Gastroesophageal sphincter (tissue), 4 donors: Measurements from ENCODE around the gene TNRC6C.

DNA sequence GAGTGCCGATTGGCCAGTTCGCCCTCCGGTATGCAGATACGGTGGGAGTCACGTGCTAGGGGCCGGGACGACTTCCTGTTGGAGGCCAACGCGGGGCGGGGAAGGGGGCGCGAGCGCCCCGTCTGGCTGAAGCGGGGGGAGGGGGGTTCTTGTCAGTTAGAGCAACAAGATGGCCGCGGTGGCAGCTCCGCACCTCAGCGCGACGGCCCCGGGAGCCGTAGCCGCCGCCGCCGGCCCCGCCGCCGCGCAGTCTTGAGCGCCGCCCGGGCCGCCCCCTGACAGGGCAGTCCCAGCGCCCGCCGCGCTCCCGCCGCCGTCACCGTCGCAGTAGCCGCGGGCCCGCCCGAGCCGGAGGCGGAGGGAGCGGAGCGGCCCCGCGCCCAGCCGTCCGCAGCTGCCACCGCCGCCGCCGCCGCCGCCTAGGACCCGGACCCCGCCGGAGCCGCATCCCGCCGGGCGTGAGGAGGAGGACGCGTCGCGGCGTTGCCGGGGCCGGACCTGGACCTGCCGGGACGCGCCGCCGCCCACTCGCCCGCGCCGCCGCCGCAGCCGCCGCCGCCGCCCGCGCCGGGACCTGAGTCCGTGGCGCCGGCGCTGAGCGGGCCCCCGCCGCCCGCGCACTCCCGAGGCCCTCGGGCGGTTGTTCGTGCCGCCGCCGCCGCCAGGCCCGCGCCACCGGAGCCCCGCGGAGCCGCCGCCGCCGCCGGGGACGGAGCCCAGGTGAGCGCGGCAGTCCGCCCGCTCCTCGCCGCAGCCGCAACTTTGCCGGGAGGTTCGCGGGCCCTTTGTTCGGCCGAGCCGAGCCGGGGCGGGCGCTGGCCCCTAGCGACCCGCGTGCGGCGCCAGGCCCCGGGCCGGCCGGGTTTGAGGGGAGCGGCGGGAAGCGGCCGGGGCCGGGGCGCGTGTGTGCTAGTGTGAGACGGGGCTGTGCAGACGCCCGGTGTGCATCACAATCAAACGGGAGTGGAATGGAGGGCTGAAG lies at the start of gene TNRC6C:
Gene TNRC6C, plus strand, starts transcription at position 155 of the 982 bp plus-strand sequence.
- PRO-cap: bidirectional peak, plus-strand start at position 159 of the sequence, minus-strand start outside the sequence; bidirectional peak, plus-strand start at position 327 of the sequence, minus-strand start at position 254 of the sequence; unidirectional peak, minus-strand start at position 576 of the sequence; unidirectional peak, minus-strand start at position 764 of the sequence; unidirectional peak, minus-strand start at position 916 of the sequence
- RAMPAGE, long total RNA, 4 experiments: no peak in any of the 4 experiments

GRCh38 chr17:78018257-78018643 lies 59.7 kb downstream of the TNRC6C start:
- PRO-cap: no peak
- RAMPAGE, long total RNA, 4 experiments: no peak in any of the 4 experiments

DNA sequence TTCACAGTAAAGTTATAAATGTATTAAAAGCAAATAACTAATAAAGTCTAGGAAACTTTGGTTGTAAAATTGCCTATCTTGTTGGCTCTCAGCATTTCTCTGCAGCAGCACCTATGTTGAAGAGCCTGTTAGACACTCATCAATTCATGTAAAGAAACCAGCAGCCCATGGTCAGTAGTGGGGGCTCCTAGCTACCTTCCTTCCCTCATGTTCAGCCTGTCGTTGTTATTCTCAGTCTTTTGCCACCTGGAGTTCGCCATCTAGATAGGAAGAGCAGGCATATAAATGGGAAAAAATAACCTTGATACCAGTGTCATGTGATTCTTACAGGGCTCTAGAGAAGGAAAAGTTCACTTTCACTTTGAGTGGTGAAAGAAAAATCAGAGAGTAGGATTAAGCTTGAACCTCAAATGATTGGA lies 39.2 kb downstream of the TMC6 start:
- PRO-cap: no peak
- RAMPAGE, long total RNA, 4 experiments: no peak in any of the 4 experiments

GRCh38 chr17:78113393-78113801 lies 15.2 kb downstream of the TMC6 start:
- PRO-cap: no peak
- RAMPAGE, long total RNA, 4 experiments: no peak in any of the 4 experiments

DNA sequence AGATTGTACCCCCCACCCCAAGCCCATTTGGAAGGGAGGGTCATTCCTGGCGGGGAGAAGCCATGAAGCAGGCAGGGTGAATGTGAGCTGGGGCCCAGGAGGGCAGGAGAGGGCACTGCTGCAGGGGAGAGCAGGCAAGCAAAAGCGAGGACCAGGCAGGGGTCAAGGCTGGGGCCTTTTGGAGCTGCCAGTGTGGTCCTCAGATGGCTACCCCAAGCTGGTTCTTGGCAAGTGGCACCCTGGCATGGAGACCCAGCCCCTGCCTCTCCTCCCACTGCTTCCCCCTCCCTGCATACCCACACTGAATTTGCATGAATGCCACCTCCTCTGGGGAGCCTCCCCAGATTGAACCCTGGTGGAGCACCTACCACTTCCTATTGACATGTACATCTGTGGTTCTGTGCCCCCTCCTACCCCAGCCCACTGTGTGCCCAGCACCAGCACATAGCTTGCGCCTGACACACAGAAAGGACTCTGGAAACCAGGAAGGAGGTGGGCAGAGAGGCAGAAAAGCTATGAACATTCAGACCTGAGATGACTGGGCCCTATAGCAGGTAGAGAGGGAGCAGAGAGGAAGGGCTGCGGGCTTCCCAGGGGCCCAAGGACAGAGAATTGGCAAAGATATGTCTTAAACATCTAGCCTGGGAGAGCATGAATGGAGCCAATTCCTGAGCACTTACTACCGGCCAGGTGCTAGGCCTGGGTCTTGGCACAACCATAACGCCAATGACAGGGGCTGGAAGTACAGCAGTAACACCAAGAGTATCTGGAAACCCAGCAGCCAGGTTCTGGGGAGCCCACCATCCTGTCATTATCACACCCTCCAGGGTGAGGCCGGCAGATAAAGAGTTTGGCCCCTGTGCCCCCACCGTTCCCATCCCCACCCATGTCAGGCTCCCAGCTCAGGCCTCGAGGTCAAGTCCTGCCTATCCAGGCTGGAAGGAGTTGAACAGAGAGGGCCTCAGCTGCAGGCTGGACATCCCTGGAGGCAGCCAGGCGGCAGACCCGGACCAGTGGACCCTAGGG lies 759 bp upstream of the TMC8 start:
- PRO-cap: no peak
- RAMPAGE, long total RNA, 4 experiments: no peak in any of the 4 experiments

- PRO-cap: no peak
- RAMPAGE, long total RNA, 4 experiments: no peak in any of the 4 experiments
Observed at GRCh38 chr17:78133765-78134806, 3.5 kb downstream of the TMC8 start.

- PRO-cap: no peak
- RAMPAGE, long total RNA, 4 experiments: no peak in any of the 4 experiments
Observed at GRCh38 chr17:78171704-78172546, 3.5 kb downstream of the SYNGR2 start.

GRCh38 chr17:78250663-78251251 lies 19.3 kb downstream of the TMEM235 start:
- PRO-cap: no peak
- RAMPAGE, long total RNA, 4 experiments: no peak in any of the 4 experiments

GRCh38 chr17:78276090-78276433 lies 44.6 kb downstream of the TMEM235 start:
- PRO-cap: no peak
- RAMPAGE, long total RNA, 4 experiments: no peak in any of the 4 experiments

- PRO-cap: no peak
- RAMPAGE, long total RNA, 4 experiments: no peak in any of the 4 experiments
Observed at GRCh38 chr17:78316766-78317416, 43.0 kb downstream of the SOCS3 start.

GRCh38 chr17:78332975-78333271 lies 27.0 kb downstream of the SOCS3 start:
- PRO-cap: no peak
- RAMPAGE, long total RNA, 4 experiments: no peak in any of the 4 experiments

- PRO-cap: bidirectional peak, plus-strand start at chr17:78384306, minus-strand start at chr17:78384227
- RAMPAGE, long total RNA, 4 experiments: no peak in any of the 4 experiments
Observed at GRCh38 chr17:78383760-78384516, 5.5 kb downstream of the PGS1 start.

DNA sequence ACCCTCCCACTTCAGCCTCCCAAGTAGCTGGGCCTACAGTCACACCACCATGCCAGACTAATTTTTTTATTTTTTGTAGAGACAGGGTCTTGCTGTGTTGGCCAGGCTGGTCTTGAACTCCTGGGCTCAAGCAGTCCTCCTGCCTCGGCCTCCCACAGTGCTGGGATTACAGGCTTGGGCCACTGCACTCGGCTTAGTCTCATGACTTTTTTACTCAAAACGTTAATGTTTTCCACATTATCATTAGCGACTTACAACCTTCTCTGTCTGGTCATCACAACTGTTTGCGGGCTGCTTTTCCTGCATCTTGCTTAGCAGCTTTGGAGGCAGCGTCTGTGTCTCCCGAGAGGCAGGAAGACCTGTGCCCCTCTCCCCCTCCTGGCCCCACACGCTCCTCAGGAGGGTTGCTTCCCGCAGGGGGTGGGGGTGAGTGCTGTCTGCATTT lies 52.6 kb downstream of the PGS1 start:
- PRO-cap: no peak
- RAMPAGE, long total RNA, 4 experiments: no peak in any of the 4 experiments

DNA sequence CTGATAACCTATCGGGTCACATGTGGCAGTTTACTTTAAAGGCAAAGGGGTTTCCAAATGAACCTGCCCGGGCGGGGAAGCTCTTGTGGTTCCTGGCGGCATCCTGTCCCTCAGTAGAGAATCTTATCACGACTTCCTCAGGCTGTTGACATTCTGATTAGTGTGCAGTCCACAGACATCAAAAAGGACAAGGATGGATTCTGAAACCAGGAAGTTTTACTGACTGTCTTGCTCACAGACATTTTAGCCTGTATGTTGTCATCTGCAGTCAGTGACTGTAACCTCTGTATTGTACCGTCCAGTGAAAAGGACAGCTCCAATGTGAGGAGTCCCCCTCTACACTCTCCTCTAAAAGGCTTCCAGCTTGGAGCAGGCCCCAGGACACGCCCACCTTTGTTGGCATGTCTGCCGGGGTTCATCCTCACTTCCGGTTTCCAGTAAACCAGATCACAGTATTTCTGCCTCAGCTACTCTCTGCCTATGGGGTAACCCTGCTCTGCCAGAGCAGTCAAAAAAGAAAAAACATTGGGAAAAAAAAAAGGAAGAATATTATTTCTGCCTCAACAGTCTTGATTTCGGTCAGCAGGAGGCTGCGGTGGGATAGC lies 88.9 kb upstream of the DNAH17 start:
- PRO-cap: no peak
- RAMPAGE, long total RNA, 4 experiments: no peak in any of the 4 experiments

GRCh38 chr17:78726798-78727537 lies 55.1 kb downstream of the CYTH1 start:
- PRO-cap: no peak
- RAMPAGE, long total RNA, 4 experiments: no peak in any of the 4 experiments

- PRO-cap: no peak
- RAMPAGE, long total RNA, 4 experiments: start-site peak on the minus strand in 1 of 4 experiments, at chr17:78772226-78772323 at its widest, 7 reads per replicate
Observed at GRCh38 chr17:78771723-78772574, 10.1 kb downstream of the CYTH1 start.

GRCh38 chr17:78779601-78780705 lies 2.1 kb downstream of the CYTH1 start:
- PRO-cap: bidirectional peak, plus-strand start at chr17:78780091, minus-strand start at chr17:78779870
- RAMPAGE, long total RNA, 4 experiments: no peak in any of the 4 experiments

DNA sequence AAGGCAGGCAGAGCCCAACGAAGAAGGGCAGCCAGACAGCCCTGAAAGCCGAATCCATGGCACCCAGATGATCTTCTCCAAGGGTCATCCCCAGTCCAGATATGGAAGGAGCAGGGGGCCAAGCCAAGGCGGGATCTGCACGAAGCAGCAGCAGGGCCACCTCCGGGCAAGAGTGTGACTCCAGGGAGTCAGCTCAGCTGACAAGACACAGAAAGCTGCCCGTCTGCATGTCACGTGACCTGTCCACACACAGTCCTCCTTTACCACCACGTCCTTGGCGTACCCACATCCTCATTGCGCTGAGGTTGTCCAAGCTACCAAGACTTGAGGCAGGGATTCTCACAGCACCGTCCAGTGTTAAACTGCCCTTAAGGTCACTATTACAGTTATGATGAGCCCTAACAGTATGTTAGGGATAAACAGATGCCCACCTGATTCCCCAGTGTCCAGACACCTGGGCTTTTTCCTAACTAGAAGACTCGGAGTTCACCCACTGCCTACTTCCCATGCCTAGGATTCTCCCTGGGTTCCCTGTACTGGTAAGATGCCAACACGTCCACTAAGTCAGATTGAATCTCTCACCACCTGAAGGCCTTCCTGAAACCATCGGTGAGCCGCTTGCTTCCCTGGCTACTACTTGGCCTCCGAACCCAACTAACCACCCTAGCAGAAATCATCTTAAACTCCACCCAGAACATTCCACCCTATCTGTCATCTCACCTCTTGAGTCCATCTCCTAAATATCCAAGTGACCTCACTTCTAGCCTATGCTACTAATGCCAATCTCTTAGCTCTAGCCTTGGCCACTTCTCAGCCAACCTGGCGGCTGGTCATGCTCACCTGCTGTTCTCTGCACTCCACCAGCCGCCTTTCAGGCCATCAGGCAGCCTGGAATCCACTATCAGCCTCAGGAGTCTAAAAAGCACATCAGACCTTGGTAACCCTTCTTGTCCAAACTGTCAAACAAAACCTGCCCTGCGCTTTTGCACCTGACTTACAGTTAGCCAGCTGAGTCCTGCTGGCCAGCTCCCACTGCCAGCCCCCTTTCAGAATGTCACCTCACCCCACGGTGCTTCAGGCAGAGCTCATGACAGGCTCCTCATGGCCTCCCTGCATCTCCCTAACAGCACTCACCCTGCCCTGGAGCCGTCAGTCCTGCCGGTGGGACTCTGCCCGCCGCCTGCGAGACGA lies 11.7 kb upstream of the CYTH1 start:
- PRO-cap: no peak
- RAMPAGE, long total RNA, 4 experiments: no peak in any of the 4 experiments

DNA sequence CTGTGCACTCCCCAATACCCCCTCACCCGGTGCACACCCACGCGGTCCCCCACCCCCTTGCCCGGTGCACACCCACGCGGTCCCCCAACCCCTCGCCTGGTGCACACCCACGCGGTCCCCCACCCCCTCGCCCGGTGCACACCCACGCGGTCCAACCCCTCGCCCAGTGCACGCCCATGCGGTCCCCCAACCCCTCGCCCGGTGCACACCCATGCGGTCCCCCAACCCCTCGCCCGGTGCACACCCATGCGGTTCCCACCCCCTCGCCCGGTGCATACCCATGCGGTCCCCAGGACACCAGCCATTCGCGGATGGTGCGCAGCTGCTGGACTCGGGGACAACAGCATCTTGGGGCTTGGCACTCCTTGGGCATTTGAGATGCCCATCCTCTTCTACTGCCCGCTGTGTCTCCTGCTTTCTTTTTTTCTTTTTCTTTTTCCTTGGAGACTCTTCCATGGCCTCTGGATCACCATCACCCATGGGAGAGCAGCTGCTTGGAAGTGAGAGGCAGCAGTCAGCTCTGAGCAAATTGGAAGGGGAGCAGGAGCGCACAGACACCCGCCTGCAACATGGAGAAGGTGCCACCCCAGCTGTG lies 20.1 kb upstream of the CYTH1 start:
- PRO-cap: no peak
- RAMPAGE, long total RNA, 4 experiments: no peak in any of the 4 experiments

DNA sequence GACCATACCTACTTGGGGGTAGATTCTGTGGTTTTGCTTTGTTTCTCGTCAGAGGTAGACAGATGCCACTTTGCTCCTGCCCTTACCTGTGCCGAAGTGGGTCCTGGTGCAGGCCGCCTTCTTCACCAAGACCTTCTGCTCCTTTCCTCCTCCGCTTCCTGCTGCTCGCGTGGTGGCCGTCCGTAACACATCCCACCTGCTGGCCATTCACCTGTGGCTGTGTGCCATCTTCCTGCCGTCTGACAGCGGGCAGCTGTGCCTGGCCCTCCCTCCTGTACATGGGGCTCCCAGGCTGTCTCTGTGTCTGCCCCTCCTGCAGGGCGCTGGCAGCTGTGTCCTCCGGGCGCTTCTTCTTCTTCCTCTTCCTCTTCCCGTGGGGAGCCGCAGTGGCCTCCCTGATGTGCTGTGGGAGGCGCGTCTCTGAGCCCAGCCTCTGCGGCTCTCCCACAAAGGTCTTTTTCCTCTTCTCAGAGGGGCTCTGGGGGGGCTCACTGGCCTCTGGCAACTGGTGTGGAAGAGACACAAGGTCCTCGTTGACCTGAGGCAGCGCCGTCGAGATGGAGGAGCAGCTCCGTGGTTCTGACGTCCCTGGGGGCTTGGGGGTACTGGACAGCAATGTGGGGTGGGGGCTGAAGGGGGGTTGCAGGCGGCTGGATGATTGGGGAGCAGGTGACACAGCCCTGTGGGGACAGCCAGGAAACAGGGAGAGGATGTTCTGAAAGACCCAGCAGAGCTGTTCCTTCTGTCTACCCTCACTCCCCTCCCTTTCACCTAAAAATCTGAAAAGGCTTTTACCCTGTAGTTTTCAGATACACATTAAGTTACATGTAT lies 21.4 kb upstream of the CYTH1 start:
- PRO-cap: no peak
- RAMPAGE, long total RNA, 4 experiments: no peak in any of the 4 experiments